Placental pericyte (primary cell): ENCODE measurements around a stretch of chr16.

DNA sequence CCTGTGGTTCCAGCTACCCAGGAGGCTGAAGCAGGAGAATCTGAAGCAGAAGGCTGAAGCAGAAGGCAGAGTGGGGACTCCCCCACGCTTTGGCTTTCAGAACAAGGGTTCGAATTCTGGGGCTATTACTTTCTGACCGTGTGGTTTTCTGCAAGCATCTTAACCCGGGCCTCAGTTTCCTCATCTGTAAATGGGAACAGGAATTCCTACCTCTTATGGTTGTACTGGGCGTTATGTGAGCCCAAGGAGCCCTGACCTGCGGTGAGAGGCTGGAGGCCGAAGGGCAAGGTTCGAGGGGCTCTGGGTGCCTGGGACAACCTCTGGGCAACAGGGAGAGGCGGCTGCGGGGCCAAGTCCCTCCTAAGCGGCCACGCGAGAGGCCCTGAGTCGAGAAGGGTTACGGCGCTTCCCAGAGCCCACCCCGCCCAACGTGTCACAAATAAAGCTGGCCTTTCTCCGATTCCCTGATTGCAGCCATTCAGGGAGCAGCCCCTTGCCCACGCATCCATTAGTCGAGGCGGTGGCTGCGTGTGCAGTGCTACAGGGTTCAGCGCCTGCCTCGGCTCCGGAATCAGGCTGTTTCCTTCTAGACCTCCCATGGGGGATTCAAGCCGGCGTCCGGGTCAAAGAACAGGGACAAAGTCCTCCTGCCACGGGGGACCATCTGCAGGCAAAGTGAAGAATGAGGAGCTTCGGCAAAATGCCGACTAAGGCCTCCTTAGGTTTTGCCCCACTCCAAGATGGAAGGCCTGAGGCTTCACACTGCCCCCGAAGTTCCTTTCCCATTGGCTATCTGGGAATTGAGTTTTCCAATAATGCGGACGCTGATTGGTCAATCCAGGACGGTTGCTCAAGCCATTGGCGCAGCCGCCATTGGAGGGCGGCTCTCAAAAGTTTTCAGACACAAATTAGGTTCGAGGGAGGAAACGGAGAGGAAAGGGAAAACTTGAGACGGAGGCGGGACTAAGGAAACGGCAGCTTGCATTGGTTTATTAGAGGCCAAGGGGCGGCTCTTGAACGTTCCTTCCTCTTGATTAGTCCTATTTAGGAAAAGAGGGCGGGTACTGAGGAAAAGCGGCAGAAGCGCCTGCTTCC, 655 bp upstream of the KATNB1 start:
- CAGE, long polyA plus RNA, result no peak

DNA sequence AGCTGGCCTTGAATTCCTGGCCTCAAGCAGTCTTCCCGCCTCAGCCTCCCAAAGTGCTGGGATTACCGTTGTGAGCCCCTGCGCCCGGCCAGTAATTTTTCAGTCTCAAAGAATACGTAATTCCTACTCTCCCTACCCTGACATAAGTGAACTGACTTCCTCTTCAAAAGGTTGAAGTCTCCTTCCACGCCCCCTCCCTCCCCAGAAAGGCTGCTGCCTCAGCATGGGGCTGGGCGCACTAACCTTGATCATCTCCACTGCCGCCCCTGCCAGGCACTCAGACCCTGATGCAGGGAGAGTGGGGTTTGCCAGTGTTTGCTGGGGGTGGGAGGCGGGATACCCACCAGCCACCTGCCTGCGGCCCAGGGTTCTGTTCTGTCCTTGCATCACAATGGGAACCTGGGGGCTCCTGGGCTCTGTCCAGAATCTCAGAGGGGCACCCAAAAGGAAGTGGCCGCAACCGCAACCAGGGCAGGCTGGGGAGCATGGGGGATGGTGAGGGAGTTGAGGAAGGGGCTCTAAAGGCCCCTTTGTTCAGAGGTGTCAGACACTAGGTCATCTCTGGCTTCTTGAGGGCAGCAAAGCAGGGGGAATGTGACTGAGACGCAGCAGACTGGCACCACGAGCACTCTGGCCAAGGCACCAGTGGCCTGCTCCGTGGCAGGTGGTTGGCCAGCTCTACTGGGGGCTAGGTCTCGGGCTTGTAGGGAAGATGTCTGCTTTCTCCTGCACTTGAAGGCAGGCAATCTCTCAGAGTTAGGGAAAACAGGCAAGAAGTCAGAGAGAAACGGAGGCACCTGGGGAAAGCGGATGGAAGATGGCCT, 27.3 kb downstream of the KIFC3 start:
- CAGE, long polyA plus RNA, result no peak

- CAGE, long polyA plus RNA, result no peak
Observed at GRCh38 chr16:57775561-57776324, 26.5 kb downstream of the KIFC3 start.

- CAGE, long polyA plus RNA, result no peak
Observed at GRCh38 chr16:57800927-57801713, 1.2 kb downstream of the KIFC3 start.

GRCh38 chr16:57803851-57803989, 1.4 kb upstream of the KIFC3 start:
- CAGE, long polyA plus RNA, result no peak

GRCh38 chr16:57825112-57825390, 22.8 kb upstream of the KIFC3 start:
- CAGE, long polyA plus RNA, result no peak

DNA sequence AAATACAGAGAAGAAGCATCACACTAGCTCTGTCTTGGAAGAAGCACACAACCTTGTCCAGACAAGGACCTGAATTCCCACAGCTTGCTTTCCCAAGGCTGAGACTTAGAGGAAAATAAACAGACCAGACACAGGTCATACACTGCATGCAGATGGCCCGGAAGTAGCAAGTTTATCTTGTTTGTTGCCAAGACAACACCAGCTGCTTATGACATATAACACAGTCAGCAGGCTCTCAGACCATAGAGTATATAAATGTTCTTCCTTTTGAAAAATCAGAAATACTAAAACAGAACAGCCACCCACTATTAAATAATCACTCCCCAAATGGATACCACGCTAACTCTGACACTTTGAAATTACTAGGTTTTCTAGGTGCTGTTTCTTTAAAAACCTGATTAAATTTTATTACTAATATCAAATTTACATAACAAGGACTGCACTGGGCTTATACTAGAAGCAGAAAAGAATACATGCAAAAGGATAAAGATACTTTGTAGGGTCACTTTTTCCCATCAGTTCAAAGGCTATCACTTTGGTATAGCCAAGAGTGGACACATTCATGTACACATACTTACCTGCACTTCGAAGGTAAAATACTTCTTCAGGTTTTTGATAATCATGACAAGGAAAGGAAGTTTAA, 13.6 kb downstream of the CFAP20 start:
- CAGE, long polyA plus RNA, result no peak

DNA sequence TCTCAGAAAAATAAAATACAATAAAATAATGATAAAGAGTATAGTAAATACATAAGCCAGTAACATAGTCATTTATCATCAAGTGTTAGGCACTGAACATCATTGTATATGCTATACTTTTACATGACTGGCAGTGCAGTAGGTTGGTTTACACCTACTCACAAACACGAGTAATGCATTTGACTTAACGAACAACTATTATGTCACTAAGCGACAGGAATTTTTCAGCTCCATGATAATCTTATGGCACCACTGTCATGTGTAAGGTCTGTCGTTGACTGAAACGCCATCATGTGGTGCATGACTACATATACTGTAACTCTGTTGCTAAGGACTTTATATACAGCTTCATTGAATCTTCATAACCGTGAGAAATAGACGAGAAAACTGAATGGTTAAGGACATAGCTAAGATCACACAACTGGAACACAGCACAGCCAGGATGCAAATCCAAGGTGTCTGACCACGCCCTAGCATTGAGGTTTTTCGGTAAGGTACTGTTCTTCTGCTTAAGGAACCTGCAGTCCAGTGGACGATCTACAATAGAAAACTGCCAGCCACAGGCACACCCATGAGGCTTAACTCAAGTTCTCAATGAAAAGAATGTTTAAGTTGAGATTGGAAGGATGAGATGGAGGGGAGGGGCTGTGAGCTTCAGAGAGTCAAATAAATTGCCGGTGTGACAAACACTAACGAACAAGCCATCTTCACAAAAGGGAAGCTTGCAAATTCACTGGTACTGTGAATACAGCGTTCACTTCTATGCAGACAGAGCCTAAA, 3.3 kb downstream of the CFAP20 start:
- CAGE, long polyA plus RNA, result no peak

GRCh38 chr16:58158418-58159184, 29.4 kb upstream of the CFAP20 start:
- CAGE, long polyA plus RNA, result no peak

DNA sequence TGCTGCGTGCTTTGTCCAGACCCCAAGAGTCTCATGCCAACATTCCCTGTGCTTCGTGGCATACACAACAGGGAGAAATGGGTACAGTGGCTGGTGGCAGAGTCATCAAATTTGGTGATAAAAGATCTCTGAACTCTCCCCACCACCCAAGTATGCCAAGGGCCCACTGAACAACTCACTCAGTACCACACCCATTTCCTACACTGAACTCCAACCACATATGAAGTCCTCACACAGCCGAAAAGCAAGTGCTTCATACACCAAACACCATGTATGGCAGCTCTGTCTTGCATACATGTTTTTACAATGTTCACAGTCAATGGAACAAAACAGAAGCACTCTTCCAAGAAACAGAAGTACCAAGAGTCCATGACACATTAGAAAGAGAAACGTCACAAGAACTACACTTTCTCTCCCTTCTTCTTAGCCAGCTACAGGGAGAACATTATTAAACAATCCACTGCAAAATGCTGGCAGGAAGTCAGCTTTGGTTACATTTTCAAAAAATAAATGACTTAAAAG, 21.0 kb downstream of the CSNK2A2 start:
- CAGE, long polyA plus RNA, result no peak

- CAGE, long polyA plus RNA, result no peak
Observed at GRCh38 chr16:58236371-58236865, 13.3 kb upstream of the CCDC113 start.

- CAGE, long polyA plus RNA, result no peak
Observed at GRCh38 chr16:58265416-58266066, 15.8 kb downstream of the CCDC113 start.

GRCh38 chr16:58421007-58421496, 28.8 kb downstream of the GINS3 start:
- CAGE, long polyA plus RNA, result no peak

DNA sequence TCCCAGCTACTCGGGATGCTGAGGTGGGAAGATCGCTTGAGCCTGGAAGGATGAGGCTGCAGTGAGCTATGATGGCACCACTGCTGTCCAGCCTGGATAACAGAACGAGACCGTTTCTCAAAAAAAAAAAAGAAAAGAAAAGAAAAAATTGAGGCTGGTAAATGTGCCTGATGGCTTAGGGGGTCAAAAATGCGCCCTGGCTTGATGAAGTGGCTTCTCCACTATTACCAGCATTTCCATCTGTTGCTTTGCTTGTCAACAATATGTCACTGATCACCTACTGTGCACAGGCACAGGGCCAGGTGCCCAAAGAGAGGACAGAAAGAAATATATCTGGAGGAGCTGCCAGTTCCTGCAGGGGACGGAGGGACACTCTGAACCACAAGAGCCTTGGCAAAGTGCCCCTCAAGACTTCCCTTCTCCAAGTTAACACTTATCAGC, 34.6 kb downstream of the GINS3 start:
- CAGE, long polyA plus RNA, result no peak

- CAGE, long polyA plus RNA, result no peak
Observed at GRCh38 chr16:58451325-58451605, 48.7 kb upstream of the NDRG4 start.

- CAGE, long polyA plus RNA, result no peak
Observed at GRCh38 chr16:58507135-58507544, 7.2 kb downstream of the NDRG4 start.

DNA sequence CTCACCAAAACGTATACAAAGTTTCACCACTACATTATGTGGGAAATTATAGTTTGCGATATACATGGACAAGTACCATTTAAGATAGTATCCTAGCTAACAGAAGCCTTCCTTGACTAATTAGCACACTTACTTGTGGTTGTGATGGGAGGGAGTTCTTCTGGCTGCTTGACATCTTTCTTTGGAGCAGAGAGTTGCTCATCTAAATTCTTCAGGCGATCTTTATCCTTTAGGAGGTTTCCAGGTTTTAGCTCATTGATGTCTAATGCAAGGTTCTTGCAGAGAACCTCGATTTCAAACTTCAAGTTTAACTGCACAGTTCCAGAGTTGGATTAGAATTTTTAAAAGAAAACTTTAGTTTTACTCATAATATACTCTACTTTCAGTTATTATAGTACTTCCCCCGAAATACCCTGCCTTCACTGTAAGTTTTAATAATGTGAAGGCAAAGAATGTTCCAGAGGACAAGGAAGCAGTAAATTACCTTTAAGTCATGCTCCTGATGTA, 30.9 kb downstream of the SETD6 start:
- CAGE, long polyA plus RNA, result no peak

- CAGE, long polyA plus RNA, result no peak
Observed at GRCh38 chr16:58628562-58629709, 690 bp downstream of the CNOT1 start.

- CAGE, long polyA plus RNA, result no peak
Observed at GRCh38 chr16:58730768-58731080, 3.4 kb downstream of the GOT2 start.

DNA sequence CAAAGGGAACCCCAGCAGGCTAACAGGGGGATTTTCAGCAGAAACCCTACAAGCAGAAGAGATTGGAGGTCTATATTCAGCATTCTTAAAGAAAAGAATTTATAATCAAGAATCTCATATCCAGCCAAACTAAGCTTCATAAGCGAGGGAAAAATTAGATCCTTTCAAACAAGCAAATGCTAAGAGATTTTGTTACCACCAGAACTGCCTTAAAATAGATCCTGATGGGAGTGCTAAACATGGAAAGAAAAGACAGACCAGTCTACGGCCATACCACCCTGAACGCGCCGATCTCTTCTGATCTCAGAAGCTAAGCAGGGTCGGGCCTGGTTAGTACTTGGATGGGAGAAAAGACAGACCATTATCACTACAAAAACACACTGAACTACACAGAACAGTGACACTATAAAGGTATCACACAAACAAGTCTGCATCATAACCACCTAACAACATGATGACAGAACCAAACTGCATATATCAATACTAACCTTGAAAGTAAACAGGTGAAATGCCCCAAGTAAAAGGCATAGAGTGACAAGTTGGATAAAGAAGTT, 997.1 kb upstream of the GOT2 start:
- CAGE, long polyA plus RNA, result no peak